Measurements from ENCODE around the genes LYZL4, HIGD1A and KRBOX1.

- RRBS: no CpG with 5 or more reads among the region's 11 CpGs
Measured at GRCh38 chr3:42014963-42015599, 53.2 kb upstream of the ULK4 start.

- RRBS: no CpG with 5 or more reads among the region's 3 CpGs
Measured at GRCh38 chr3:42134890-42135490, 43.8 kb downstream of the TRAK1 start.

DNA sequence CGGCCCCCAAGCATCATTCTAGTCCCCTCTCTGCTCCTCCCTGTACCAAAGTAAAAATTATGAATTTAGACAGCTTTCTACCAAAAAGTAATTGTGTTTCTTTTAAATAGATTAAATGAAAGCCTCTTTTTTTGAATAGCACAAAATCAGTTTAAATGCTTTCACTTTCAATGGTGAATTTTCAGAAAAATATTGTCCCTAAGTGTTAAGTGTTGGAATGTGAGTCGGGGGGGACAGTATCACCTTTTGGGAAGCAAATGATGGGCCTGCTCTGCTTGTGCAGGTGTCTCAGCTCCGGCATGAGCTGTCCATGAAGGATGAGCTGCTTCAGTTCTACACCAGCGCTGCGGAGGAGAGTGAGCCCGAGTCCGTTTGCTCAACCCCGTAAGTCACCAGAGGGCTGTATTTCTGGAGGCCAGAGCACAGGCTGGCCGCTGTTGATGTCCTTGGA lies 78.2 kb downstream of the CCK start:
- RRBS: no CpG with 5 or more reads among the region's 9 CpGs

- RRBS: no CpG with 5 or more reads among the region's 2 CpGs
Measured at GRCh38 chr3:42410422-42410841, at the start of gene LYZL4. LYZL4 (minus strand) TSS chr3:42410610.

DNA sequence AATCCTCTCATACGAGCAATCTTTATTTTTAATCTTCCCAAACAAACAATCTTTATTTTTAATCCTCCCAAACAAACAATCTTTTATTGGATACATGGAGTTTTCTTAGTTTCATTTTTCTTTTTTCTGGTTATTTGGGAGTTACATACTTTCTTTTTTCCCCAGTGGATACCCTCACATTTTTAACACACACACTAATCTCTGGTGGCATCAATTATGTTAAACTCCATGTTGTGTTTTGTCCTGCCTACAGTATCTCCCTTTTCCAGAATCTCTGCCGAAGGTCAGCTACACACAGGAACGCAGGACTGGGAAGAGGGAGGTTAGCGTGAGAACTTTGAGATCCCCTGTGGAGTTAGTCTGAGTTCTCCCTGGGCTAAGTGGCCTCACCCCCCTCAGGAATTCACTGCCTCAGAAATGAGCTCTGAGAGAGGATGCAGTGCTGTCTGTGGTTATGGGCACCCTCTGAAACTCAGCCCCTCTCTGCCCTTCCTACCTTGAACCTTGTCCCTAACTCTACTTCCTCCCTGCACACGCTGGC lies 5.6 kb upstream of the VIPR1 start:
- RRBS: no CpG with 5 or more reads among the region's 5 CpGs

DNA sequence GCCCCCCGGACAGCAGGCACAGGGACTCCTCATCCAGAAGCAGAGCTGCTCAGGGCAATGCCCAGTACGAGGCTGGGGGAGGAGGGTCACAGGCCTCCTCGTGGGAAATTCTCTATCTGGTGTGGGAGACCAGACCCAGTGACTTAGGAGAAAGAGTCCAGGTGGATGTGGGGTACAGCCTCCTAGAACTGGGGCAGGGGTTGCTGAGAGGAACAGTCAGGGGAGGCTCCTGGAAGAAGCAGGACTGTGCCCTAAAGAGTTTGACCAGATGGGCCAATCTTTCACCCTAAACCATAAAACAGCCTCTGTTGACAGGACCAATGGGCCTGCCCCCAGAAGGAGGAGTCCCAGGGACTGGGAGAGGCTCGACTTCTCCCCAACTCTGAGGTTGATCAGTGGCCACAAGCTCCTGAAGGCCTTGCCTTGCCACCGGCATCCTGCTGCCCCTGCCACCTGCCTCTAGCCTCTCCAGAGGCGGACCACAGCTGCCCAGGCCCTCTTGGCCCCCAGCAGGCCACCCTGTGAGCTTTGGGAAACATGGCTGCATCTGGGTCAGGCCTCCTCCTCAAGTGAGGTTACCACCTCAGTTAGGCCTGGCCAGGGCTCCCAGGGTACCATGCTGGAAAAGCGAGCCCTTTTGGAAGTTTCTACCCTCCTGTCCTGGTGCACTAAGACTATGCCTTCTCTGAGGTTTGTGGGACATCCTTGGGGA lies 2.7 kb downstream of the VIPR1 start:
- RRBS: no CpG with 5 or more reads among the region's 7 CpGs

DNA sequence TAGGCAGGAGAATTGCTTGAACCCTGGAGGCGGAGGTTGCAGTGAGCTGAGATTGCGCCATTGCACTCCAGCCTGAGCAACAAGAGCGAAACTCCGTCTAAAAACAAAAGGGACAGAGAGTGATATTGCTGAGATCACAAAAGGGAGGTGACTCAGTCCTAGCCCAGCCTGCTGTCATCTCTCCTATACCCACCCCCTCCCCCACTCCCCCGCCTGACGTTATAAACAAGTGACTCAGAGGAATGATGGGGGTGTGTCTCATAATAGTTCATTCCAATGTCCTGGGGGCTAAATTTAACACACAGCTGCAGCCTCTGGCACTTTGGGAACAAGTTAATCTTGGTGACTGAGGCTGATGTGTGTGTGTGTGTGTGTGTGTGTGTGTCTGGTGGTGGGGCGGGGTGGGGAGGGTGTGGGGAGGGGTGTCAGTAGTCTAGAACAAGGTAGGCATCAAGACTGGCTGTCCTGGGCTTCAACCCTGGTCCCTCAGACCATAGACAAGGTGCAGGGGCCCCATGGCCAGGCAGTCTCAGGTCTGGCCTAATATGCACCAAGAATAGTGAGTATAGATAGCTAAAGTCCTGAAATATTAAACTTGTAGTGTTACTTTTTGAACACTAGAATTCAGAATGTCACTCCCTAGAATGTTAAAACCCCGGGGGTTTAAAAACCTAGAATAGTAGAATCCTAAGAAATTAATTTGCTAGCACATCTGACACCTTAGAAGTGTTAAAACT lies 1.2 kb upstream of the KLHL40 start:
- RRBS: no CpG with 5 or more reads among the region's 8 CpGs

DNA sequence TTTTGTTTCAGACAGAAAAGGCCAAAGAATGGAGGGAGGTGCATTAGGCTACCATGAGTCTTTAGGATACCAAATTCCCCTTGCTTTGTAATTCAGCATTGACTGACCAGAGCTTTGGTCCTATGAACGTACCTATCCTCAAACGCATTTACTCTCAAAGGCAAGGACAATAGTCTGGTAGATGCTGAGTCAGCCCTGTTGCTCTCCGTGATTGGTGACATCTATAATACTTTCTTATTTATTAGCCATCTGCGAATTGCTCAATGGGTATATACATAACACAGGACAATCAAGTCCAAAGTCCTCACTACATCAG lies 17.1 kb downstream of the CCDC13 start:
- RRBS: no CpG with 5 or more reads among the region's 4 CpGs

GRCh38 chr3:42804106-42804816 lies at the start of gene HIGD1A:
HIGD1A (minus strand) TSS chr3:42804490.
- RRBS: 1% methylated on average over 13 of the region's 61 CpGs

- RRBS: no CpG with 5 or more reads among the region's 29 CpGs
Measured at GRCh38 chr3:42936118-42936583, at the start of gene KRBOX1. KRBOX1 (plus strand) TSS chr3:42936386.

GRCh38 chr3:43288630-43289900 lies 2.7 kb downstream of the SNRK start:
- RRBS: no CpG with 5 or more reads among the region's 5 CpGs

DNA sequence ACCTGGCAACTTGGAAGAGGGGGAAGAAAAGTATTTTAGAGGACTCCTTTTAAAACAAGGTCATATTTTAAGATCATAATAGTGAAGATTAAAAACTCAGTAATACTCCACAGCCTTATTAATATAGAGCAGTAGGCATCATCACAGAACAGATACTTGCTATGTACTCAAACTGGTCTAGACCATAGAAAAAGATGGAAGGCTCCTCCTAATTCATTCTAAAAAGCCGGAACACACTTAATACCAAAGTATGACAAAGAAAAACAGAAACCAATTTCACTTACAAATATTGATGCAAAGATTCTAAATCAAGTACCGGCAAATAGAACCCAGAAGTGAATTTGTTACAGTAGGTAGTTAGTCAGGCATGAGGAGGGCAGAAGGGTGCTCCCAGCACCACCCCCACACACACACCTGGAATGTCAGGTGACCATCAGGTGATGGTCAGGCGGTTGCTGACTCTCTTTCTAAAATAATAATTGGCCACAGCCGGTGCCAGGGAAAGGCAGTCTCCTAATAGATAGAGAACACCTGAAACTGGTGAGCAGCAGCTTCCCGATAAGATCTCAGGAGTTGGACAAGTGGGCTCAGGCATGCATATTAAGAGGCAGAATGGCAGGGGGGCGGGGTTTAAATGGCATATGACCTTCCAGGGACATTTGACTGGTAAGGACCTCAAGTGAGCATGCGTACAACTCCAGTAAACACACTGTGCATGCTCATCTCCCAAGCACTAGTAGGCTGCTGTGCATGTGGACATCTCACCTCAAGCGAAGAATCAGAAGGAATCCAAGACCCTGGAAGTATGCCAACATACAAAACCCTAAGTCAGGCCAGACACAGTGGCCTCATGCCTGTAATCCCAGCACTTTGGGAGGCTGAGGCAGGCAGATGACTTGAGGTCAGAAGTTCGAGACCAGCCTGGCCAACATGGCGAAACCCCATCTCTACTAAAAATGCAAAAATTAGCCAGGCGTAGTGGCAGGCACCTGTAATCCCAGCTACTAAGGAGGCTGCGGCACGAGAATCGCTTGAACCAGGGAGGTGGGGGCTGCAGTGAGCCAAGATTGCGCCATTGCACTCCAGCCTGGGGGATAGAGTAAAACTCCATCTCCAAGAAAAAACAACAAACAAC lies 131.0 kb downstream of the ANO10 start:
- RRBS: no CpG with 5 or more reads among the region's 15 CpGs

DNA sequence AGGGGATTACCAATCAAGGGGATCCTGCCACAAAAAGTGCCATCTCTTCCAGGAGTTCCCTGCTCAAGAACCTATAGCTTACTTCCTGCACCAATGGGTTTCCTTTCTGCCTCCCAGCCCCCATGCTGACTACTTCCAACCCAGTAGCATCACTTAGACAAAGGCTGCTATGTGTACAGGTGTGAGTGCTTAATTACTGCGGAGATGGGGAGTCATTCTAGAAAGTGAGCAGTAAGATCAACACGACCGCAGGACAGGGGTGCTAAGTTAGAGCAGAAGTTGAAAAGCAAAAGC lies 49.3 kb downstream of the ANO10 start:
- RRBS: no CpG with 5 or more reads among the region's 3 CpGs

DNA sequence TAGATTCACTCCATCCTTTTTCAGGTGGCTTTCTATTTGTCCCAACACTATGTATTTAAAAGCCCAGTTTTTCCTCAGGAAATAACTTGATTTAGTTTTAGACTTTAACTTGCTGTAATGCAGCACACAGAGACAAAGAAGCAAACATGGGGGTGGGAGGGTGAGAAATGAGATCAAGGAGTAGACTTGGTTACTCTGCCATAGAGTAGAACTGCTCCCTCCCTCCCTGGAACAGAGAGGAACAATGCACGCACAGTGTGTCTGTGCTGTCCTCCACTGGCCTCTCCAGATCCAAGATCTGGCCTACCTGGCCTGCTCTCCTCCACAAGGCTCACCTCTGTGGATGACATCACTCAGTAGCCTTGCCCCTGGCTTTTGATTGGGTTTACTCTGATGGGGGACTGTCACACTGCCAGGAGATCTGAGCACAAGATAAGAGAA lies 22.4 kb upstream of the ANO10 start:
- RRBS: no CpG with 5 or more reads among the region's 1 CpG

DNA sequence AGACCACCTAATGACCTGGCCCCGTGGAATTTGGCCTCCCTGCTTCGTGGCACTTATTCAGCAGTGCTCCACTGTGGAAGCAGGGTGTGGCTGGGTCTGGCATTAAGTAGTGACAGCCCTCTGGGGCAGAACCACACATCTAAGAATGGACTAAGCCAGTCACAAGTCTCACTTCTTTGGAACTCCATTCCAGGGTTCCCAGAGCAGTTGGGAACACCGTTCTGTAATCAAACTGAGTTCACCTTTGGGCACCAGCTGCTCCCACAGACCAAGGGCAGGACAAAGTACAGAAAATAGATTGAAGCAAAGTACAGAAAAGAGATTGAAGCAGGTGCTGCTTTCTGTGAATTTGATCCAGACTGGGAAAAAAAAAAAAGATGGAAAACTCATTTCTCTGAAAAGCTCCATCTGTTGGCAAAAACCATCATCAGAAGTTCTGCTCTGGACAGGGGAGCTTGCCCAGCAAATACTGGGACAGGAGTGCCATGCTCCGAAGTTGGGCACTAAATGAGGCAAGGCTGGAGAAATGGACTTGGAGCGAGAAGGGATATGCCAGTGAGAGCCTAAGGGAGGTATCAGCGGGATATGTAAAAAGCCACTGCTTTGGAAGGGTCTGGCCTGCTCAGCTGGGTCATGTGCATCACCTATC lies 46.5 kb downstream of the ABHD5 start:
- RRBS: no CpG with 5 or more reads among the region's 6 CpGs

GRCh38 chr3:44235621-44236362 lies 5.9 kb upstream of the TOPAZ1 start:
- RRBS: no CpG with 5 or more reads among the region's 15 CpGs

GRCh38 chr3:44340061-44340434 lies 1.5 kb downstream of the TCAIM start:
- RRBS: no CpG with 5 or more reads among the region's 5 CpGs

DNA sequence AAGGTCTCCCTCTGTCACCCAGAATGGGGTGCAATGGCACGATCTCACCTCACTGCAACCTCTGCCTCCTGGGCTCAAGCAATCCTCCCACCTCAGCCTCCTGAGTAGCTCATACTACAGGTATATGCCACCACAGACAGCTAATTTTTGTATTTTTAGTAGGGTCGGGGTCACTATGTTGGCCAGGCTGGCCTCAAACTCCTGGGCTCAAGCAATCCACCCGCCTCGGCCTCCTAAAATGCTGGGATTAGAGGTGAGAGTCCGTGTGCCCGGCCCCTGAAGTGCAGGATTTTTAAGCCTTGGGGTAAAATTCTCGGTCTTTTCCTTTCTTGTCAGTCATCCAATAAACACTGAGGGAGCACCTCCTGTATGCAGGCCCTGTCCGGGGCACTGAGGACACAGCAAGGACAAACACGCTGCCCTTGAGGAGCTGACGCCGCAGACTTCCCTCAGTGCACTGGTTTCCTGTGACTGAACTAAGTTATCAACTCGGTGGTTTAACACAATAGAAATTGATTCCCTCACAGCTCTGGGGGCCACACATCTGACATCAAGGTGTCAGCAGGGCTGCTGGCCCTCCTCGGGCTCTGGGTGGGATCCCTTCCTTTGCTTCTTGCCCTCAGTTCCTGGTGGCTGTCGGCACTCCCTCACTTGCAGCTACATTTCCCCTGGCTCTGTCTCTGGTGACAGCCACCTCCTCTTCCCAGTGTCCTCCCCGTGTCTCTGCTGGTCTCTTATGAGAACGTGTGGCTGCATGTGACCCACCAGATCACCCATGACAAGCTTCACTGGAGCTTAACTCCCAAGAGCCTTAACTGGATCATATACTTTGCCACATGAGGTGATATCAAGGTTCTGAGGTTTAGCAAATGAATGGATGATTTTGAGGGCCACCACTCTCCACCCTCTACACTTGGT lies 65.1 kb downstream of the ZNF445 start:
- RRBS: no CpG with 5 or more reads among the region's 16 CpGs

DNA sequence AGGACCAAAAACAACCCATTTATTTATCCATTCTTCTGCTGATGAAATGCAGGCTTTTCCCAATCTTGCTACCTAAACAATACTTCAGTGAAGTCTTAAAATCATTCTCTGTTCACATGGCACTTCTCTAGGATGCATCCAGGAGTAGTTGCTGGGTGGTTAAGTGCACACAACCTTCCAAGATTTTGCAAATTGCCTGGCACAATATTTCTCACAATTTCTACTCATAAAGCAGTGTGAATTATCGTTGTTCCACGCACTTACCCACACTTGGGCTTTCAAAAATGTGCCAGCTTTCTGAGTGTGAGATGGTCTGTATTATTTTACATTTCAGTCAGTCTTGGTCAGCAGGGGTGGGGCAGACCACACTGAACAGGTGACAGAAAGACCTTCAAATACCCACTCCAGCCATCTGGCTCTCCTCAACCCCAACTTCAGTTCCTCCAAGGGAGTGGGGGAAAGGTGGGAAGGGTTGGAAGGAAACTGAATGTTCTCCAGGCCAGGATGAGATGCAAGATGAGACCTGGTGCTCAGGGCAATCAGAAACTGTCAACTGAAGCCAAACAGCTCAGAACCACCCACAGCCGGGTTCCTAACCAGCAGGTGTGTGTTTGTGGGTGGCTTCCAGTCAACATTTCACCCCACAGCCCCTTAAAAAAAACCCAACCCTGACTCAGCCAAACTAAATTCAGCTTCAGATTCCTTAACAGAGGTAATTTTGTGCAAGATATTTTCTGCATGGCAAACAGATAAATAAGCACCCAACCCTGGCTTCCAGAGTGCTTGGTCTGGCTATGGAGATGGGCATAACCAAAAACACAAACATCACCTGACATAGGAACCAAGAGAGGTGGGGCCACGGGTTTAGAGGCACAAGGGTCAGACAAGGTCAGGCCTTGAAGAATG lies 35.0 kb downstream of the ZNF445 start:
- RRBS: no CpG with 5 or more reads among the region's 4 CpGs